Psoas muscle (tissue), 2 donors: ENCODE measurements around a stretch of chr17.

DNA sequence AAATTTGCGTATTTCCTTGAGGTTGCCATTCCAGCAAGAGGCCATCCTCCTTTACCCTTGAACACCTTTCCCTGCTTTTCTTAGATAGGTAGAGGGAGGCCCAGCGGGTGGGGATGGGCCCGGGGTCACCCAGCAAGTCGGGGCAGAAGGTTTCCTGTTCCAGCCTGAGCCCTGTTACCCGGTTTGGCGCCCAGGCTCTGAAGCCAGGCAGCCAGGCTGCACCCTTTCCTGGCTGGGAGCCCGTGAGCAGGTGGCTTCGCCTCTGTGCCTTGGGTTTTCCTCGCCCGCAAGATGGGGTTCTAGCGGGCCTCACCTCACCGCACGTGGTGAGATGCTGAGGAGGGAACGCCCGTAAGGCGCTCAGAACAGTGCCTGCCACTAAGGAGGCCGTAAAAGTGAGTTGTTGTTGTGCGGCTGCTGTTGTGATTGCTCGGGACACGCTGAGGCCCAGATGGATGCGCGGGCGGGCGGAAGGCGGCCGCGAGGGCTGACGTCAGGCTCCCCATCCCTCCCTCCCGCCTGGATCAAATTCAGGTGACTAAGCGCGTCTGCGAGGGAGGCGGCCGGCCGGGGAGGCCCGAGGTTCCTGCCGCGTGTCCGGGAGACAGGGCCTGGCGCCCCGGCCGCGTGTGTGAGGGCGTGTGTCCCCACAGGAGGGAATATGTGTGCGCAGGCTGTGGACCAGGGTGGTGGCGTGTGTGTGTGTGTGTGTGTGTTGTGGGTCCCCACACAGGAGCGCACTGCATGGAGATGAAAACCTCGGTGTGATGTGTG lies 4.4 kb downstream of the CAMKK1 start:
- PRO-cap, 2 experiments, result peak in 1 of 2 experiments; most common plus-strand start position 541 of the sequence (in 1); most common minus-strand start position 424 of the sequence (in 1)

GRCh38 chr17:3896312-3896828 lies 3.5 kb upstream of the CAMKK1 start:
- PRO-cap, 2 experiments, result no peak in any of the 2 experiments

GRCh38 chr17:3896836-3897638 lies 4.2 kb upstream of the CAMKK1 start:
- PRO-cap, 2 experiments, result no peak in any of the 2 experiments

DNA sequence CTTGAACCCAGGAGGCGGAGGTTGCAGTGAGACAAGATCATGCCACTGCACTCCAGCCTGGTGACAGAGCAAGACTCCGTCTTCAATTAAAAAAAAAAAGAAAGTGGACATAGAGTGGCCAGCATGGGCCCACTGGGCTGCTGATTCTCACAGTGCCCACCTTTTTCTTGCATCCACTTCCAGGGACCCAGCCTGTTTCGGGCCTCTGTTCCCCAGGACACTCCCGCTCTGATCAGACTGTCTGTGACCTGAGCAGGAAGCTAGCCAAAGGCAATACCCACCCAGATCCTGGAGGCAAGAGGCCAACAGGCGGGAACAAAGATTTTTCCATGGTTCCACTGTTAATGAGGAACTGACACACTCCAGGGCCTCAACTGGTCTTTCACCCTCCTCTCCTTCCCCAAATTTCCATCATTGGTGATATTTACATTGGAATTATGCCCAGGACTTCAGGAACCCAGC lies 14.1 kb upstream of the ATP2A3 start:
- PRO-cap, 2 experiments, result no peak in any of the 2 experiments

GRCh38 chr17:4003414-4004155 lies 39.3 kb upstream of the ATP2A3 start:
- PRO-cap, 2 experiments, result no peak in any of the 2 experiments

DNA sequence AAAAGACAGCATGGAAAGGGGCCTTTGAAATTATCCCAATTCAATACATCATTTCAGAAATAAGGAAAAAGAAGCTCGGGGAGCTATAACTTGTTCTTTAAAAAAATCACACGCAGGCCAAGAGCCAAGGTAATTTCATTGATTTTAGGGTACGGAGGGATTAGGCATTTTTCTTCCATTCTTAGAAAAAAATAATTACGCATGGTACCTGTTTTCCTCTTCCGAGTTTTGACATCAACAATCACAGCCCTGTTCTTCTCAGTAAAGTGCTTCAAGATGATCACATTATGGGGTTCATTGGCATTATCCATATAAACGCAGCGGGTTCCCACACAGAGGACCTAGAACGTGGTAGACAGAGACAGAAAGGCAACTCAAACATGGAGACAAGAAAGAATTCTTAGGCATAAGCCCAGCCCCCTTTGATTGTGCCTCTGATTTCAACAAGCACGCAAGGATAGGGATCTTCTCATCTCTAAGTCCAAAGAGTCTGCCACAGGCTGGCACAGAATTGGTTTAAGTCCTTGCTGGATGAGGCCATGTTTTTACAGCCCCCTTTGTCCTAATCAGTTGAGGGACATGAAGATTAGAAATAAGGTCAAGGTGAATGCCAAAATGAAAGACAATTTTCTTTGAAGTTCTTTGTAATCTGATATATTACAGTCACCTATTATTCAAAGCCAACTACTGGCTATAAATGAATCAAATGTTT lies 67.8 kb upstream of the ATP2A3 start:
- PRO-cap, 2 experiments, result no peak in any of the 2 experiments

- PRO-cap, 2 experiments, result no peak in any of the 2 experiments
Observed at GRCh38 chr17:4072431-4073064, 70.3 kb downstream of the ZZEF1 start.

- PRO-cap, 2 experiments, result no peak in any of the 2 experiments
Observed at GRCh38 chr17:4220238-4220559, 43.6 kb downstream of the ANKFY1 start.

- PRO-cap, 2 experiments, result peak in 1 of 2 experiments; most common plus-strand start chr17:4232381 (in 1)
Observed at GRCh38 chr17:4232123-4232730, 31.6 kb downstream of the ANKFY1 start.

DNA sequence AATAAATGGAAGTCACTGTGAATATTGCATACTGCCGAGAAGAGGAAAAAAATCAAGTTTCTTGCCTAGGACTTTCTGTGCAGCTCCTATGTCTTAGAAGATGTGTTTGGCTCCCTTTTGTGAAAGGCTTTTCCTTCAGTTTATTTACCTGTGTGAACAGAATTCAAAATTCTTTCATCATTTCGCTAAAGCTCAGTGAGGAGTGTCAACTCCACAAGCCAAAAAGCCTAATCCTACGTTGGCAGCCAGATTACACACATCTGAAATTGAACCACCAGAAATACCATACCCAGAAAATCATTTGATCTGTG lies 4.1 kb upstream of the ANKFY1 start:
- PRO-cap, 2 experiments, result no peak in any of the 2 experiments

GRCh38 chr17:4342066-4342538 lies 24.4 kb downstream of the UBE2G1 start:
- PRO-cap, 2 experiments, result no peak in any of the 2 experiments

GRCh38 chr17:4375549-4375948 lies 9.1 kb upstream of the UBE2G1 start:
- PRO-cap, 2 experiments, result no peak in any of the 2 experiments

DNA sequence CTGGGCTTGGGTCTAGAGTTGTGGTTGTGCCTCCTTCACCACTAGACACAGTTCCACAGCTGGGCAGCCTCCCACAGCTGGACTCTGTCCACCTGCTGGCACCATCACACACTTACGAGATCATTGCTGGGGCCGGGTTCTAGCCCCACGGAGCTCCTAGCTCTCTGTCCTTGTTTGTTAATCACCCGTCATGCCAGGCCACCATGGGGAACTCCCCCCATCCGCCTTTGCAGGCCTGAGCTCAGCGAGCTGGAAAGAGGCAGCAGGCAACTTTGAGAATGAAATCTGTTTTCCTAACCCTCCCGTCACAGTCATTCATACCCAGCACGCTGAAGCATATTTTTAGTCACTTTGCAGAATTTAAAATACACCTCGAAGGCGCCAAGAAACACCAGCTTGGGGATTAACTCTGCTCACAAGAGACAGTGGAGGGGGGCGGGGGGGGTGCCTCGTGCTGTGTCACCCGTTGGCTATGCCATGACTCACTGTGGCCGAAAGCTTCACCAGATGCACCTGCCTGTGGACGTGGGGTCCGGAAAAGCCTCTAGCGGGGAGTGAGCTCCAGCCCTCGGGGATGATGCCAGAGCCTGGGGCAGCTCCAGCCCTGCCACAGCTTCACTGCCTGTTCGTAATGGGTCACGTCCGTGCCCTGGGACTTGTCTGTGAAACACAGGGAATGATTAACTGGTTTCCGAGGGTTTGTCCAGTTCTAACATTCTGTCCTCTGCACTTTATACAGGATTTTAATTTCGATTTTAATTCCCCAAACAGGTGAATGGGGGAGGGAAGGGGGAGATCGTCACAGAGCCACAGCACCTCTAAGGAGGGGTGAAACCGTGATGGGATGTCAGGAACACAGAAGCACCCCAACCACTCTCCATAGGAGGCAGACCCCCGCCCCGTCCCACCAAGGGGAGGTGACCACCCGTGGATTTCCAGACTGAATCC lies 1.4 kb upstream of the SPNS2 start:
- PRO-cap, 2 experiments, result no peak in any of the 2 experiments

DNA sequence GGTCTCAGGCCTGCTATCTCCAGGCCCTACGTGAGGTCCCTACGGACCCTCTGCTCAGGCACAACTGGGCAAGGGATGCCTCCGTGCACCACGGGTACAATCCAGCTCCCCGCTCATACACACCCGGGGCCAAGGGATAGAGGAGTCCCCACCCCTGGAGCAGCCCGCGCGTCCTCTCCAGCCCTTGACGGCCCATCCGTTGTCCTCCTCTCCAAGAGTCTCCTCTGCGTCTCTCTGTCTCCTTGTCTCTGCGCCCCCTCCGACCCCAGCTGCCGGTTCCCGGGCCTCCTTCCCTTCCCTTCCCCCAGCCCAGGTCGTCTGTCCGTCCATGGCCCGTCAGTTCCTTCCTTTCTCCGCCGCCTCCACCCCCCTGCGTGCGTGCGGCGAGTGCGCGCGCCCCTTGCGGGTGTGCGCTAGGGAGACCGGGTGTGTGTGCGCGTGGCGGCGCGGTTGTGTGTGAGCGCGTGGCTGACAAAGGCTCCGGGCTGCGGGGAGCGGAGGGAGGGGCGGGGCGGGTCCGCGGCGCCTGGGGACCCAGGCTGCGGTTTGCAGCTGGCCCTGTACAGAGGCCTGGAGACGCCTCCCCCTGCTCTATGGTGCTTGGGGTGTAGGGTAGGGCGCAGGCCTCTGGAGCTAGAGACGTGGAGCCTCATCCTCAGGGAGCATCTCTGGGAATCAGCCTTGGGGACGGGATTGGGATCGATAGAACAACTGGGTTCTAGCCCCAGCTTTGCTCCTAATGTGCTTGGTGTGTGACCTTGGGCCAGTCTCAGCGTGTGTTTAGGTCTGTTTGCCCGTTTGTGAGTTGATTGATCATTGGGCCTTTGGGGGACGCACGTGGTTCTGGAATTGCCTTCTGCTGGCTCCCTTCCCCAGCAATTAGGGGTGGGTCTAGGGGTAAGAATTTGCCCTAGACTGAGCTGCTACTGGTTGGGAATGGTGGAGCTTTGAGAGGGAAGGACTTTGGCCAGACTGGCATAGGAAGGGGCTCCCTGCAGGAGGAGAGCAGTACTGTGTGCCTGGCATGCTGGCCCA lies 1.1 kb downstream of the SPNS2 start:
- PRO-cap, 2 experiments, result no peak in any of the 2 experiments

DNA sequence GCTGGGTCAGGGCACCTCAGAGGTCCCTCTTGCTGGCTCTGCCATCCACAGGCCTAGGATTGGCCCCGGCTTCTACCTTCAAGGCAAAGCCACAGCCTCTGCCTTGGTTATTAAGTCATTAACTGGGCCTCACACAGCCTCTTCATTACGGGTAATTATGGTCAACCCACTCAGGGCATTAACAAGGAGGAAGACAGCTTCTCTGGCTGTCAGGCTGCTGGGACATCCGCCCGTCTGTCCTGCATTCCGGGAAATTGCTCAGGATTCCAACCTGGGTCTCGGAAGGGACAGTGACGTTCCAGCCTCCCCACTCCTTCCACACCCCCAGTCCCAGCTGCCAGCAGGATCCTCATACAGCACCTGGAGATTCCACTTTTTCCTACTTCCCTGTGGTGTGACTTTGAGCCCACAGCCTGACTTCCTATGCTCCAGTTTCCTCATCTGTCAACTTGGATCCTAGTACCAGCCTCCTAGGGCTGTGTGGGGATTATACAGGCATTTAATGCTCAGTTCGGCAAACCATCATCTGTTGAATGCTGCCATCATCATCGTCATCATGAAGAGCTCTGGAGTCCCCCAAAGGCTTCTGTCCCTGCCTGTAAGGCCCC lies 13.0 kb downstream of the SPNS2 start:
- PRO-cap, 2 experiments, result no peak in any of the 2 experiments

- PRO-cap, 2 experiments, result peak in 1 of 2 experiments; most common minus-strand start chr17:4519477 (in 1)
Observed at GRCh38 chr17:4518813-4519560, 20.3 kb downstream of the SPNS2 start.

DNA sequence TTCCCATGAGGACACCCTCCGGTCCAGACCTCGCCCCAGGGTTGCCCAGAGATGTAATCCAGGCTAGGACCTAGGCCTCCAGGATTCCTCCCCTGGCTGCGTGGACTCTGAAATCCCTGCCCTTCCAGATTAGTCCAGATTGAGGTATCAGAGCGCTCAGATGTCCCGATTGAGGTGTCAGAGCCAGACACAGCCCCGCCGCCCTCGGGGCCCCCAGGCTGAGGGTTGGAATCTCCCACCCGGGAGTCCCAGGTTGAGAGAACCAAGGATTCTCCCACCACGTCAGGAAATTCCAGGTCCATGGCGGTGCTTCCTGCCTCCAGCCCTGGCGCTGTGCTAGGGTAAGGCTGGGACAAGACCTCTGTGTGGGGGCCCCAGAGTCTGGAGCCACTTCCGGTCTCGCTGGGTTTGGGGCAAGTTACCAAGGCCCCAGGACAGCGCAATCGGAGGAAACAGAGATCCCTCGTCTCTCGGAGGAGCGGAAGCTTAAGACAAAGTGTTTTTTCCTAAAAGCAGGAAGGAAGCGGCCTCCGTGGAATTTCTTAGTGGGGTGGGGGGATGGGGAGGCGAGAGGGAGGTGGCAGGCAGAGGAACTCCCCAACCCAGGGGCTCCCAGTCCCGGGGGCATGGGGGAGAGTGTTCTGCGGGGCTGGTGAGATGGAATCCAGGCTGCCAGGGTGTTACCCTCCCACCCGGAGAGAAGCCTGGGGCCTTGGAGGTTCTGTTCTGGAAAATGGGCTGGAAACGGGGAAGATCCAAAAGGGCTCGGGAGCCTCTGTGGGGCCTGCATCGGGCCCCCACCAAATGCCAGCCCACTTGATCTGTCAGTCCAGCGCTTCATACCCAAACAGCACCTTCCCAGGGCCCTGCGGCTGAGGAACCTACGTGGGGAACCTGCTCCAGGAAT lies 23.8 kb downstream of the MYBBP1A start:
- PRO-cap, 2 experiments, result no peak in any of the 2 experiments

DNA sequence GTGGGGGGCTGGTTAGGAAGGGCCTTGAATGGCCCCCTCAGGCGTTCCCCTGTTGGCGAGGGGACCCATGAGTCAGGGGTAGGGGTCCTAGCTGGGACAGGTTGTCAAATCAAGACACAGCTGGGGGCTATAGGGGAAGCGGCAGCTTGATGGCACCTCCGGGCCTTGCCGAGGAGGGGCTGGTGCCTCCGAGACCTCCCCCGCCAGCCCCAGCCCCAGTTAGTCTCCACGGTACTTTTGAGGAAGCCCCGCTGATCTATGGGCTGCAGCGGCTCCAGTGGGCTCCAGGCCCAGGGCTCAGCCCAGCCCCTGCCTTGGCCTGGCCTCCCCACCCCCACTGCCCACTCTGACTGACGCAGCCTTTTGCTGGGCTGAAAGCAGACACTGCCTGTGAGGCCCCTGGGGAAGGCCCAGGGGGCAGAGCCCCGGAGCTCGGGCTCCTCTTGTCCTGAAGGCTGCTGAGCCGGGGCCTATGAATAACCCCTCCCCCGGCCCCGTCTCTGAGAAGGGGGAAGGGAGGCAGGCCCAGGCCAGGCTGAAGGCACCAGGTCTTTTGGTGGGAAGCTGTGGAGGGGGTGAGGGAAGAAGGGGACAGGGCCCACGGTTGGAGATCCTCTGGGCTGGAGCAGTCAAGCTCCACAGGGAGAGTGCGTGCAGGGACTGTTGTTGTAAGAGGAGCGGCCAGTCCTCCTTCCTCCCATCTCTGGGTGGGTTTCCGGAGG lies 7.6 kb upstream of the SMTNL2 start:
- PRO-cap, 2 experiments, result no peak in any of the 2 experiments

DNA sequence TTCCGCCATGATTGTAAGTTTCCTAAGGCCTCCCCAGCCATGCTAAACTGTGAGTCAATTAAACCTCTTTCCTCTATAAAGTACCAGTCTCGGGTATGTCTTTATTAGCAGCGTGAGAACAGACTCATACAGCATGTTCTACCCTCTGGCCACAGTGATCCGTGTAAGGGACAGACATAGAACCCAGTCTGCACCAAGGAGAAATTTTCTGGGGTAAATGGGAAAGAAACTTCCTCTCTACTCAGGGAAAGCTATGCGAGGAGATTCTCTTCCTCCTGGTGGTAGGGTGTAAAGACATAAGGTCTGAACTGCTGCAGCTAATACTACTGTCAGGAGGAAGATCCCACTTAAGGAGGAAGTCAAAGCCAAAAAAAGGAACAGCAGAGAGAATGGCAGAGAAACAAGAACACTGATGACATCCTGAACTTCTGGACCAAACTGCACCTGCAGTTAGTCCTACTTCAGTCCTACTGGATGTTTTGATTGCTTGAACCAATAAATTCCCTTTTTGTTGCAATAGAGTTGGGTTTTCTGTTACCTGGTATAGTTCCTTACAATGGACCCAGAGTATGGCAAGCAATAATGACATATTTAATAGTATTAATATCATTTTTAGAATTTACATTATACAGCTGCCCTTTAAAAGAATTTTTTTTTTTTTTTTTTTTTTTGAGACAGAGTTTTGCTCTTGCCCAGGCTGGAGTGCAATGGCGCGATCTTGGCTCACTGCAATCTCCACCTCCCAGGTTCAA lies 7.0 kb upstream of the TM4SF5 start:
- PRO-cap, 2 experiments, result no peak in any of the 2 experiments

GRCh38 chr17:4858068-4858449 lies 24.9 kb downstream of the MINK1 start:
- PRO-cap, 2 experiments, result no peak in any of the 2 experiments